ENCODE data around the genes HBA1, STUB1 and MSLN.

DNA sequence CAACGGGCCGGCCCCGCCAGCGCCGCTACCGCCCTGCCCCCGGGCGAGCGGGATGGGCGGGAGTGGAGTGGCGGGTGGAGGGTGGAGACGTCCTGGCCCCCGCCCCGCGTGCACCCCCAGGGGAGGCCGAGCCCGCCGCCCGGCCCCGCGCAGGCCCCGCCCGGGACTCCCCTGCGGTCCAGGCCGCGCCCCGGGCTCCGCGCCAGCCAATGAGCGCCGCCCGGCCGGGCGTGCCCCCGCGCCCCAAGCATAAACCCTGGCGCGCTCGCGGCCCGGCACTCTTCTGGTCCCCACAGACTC is at the start of gene HBA1:
Gene HBA1 (plus strand): TSS at position 278 of the 300 bp plus-strand sequence.
- PRO-cap, result no peak

GRCh38 chr16:260980-261764 is 14.6 kb downstream of the RGS11 start:
- PRO-cap, result no peak

DNA sequence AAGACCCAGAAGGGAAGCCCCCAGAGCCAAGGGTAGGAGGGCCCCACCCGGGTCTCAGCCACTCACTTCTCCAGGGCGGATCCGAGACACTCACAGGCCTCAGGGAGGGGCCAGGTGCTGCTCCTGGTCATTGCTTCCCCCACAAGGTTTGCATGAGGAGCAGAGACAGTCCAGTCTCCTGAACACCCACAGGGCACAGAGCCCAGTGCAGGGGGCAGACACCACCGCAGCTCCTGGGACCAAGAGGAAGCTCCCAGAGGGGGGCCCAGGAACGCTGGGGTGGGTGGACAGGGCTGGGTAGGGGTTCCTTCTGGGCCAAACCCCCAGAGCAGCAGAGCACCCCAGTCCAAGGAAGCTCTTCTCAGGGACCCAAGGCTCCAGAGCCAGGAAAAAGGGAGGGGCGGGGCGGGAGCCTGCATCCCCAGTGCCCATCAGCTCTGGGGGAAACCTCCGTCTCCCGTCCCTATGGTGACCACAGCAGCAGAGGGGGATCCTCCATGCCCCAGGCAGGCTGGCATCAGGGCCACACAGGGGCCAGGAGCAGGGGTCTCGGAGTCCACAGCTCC is 746 bp upstream of the MRPL28 start:
- PRO-cap, result no peak

- PRO-cap, result no peak
Observed at GRCh38 chr16:405419-406220, 3.9 kb downstream of the DECR2 start.

DNA sequence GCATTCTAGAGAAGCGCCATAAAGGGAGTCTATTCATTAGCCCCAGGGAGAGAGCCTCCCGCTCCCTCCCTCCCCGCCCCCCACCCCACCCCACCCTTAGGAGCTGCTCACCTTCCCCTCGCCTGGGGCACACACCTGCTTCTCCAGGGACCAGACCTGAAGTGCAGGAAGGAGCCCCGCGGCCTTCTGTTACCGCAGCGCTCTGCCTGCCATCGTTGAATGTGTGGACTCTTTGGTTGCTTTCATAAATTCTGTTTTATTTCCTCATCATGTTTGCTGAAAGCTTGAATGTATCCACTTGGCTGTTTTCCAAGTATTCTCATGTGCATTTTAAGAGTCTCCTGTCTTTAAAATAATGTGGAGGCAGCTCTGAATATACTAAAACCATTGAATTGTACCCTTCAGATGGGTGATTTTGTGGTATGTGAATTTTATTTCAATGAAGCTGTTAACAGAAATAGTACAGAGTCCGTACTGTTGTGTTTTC is 25.4 kb downstream of the RAB11FIP3 start:
- PRO-cap, result no peak

DNA sequence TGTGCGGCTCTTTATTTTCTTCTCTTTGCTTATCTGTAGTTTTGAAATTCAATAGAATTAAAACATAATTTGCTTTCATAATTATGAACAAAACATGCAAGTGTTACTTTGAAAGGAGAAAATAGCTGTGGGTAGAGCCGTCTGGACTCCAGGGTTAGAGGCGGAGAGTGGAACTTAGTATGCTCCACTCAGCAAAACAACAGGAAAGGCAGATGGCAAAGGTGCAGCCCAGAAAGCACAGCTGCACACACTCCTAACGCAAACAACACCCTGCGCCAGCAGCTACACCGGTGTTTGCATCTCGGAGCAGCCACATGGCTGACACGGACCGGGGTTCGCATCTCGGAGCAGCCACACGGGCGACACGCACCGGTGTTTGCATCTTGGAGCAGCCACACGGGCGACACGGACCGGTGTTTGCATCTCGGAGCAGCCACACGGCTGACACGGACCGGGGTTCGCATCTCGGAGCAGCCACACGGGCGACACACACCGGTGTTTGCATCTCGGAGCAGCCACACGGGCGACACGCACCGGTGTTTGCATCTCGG is 12.3 kb upstream of the CAPN15 start:
- PRO-cap, result no peak

- PRO-cap, result no peak
Observed at GRCh38 chr16:522693-523026, 4.9 kb upstream of the CAPN15 start.

- PRO-cap, result no peak
Observed at GRCh38 chr16:593474-594091, 3.7 kb downstream of the RAB40C start.

- PRO-cap, result no peak
Observed at GRCh38 chr16:630160-630881, 464 bp upstream of the WFIKKN1 start.

DNA sequence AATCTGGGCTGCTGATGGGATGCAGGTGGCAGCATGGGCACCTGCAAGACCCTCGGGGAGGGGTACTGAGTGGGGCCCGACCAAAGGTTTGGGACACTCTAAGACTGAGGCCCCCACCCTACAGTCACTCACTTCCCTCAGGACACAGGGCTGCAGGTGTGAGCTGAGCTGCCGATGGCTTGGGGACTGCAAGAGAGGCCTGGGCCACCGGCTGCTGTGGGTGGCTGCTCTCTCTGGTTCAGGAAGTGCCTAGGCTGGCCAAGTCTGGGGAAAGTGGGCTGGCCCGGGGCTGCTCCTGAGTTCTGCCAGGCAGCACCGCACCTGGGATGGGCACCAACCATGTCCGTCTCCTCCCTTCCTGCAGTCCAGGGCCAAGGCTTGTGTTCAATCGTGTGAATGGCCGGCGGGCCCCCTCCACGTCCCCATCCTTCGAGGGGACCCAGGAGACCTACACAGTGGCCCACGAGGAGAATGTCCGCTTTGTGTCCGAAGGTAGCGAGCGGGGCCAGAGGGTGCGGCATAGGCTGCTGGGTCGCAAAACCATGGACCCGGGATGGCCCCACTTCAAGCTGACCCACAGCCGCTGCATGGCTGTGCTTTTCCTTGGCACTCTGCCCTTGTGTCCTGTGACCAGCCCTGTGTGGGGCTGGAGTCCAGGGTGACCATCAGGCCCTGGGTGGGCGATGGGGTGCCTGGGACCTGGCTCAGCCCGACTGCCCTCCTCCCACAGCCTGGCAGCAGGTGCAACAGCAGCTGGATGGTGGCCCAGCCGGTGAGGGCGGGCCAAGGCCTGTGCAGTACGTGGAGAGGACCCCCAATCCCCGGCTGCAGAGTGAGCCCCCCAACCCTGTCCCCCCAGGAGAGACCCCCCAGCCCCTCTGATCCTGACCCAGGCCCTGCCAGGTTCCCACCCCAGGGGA is 1.9 kb upstream of the WDR90 start:
- PRO-cap, result no peak

DNA sequence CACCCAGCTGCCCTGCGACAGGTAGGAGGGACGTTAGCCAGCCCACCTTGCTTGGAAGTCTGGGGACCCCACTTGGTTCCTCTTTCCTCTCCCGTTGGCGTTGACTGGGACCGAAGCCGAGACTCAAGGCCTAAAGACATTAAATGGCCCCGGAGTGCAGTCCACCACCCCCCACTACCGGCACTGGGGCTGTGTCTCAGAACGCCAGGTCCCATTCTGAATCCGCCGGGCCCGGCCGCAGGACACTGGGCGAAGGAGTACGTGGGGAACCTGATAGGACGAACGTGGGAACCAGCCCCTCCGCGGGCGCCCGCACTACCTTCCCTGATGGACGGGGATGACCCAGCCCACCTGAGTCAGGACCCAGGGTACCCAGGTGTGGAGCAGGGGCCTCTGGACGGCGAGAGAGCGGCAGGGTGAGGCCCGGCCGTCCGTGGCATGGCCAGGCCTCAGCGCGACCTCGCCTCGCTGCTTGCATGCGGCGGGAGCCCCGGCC is 513 bp upstream of the WDR90 start:
- PRO-cap, result no peak

DNA sequence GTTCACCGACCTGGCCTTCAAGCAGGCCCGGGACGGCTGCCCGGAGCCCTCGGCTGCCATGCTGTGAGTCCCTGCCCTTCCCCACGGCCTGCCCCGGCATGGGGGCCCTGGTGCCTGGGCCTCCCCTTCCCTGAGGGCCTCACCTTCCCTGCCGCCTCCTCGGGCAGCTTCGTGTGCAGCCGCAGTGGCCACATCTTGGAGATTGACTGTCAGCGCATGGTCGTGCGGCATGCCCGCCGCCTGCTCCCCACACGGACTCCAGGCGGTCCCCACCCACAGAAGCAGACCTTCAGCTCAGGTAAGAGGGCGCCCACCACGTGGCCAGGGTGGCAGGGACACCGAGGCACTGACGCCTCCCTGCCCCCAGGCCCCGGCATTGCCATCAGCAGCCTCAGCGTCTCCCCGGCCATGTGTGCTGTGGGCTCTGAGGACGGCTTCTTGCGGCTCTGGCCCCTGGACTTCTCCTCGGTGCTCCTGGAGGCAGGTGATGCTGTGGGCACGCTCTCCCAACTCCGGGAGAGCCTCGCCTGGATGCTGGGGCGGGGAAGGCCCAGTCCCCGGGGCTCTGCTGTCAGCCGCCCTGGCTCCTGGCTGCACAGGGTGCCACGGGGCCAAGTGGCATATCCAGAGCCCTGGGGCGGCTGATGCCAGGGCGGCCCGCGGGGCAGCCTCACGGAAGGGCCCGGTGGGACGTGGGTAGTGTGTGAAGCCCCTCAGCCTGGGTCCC is 6.4 kb downstream of the WDR90 start:
- PRO-cap, result no peak

DNA sequence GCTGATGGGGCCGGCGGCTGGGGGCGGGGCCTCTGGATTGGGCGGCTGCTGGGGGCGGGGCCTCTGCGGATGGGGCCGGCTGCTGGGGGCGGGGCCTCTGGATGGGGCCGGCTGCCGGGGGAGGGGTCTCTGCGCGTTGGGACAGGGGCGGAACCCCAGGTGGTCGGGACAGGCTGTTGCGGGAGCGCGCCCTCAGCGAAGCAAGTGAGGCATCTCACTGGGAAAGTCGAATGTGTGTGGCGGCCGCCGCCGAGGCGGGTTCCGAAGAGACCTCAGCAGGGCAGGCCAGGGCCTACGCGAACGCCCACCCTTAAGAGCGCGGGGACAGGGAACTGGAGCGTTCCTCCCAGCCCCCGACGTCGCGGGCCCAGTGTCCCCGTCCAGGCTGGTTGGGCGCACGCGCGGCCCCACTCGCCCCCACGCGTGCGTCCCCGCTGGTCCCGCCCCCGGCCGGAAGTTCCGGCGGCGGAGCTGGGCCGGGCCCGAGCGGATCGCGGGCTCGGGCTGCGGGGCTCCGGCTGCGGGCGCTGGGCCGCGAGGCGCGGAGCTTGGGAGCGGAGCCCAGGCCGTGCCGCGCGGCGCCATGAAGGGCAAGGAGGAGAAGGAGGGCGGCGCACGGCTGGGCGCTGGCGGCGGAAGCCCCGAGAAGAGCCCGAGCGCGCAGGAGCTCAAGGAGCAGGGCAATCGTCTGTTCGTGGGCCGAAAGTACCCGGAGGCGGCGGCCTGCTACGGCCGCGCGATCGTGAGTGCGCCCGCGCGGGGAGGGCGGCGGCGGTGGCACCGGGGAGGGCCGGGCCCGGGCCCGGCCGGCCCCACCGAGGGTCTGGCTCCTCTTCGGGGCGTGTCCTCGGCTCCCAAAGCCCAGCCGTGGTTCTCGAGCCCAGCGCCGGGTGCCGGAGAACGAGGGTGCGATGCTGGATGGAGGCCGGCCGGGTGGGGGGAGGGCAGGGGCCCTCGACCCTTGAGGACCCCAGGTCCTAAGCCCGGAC is at the start of gene STUB1:
Gene STUB1 (plus strand): TSS at position 468 of the 989 bp plus-strand sequence.
- PRO-cap, result unidirectional peak, plus-strand start at position 455 of the sequence; unidirectional peak, plus-strand start at position 489 of the sequence

GRCh38 chr16:721239-722084 is 516 bp downstream of the ANTKMT start:
- PRO-cap, result no peak

DNA sequence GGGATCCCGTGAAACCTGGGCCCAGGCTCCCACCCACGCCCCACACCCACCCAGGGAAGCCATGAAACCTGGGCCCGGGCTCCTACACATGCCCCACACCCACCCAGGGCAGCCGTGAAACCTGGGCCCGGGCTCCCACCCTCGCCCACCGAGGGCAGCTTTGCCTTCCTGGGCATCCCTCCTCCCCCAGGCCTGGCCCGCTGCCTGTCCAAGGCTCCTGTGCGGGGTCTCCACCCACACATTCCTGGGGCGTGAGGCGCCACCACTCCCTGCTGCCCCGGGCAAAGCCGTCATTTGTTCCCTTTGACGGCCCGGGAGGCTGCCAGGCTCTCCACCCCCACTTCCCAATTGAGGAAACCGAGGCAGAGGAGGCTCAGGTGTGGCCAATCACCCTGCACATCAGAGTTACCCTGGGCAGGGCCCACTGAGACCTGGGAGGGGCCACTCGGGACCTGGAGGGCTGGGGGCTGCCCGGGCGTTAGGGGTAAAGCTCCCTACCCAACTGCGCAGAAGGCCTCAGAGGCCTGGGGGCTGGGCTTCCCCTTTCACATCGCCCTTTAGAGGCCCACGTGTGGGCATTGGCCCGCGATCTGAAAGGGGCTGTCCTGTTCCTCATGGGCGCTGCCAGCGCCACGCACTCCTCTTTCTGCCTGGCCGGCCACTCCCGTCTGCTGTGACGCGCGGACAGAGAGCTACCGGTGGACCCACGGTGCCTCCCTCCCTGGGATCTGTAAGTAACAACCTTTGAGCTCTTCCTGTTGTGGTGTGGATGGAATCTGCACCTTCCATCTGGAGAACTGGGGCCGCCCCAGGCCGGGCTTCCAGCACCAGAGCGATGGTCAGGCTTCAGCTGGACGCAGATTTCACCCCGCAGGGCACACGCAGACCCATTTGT is at the start of gene MSLN:
Gene MSLN (plus strand): TSS at position 290 of the 895 bp plus-strand sequence.
- PRO-cap, result no peak

DNA sequence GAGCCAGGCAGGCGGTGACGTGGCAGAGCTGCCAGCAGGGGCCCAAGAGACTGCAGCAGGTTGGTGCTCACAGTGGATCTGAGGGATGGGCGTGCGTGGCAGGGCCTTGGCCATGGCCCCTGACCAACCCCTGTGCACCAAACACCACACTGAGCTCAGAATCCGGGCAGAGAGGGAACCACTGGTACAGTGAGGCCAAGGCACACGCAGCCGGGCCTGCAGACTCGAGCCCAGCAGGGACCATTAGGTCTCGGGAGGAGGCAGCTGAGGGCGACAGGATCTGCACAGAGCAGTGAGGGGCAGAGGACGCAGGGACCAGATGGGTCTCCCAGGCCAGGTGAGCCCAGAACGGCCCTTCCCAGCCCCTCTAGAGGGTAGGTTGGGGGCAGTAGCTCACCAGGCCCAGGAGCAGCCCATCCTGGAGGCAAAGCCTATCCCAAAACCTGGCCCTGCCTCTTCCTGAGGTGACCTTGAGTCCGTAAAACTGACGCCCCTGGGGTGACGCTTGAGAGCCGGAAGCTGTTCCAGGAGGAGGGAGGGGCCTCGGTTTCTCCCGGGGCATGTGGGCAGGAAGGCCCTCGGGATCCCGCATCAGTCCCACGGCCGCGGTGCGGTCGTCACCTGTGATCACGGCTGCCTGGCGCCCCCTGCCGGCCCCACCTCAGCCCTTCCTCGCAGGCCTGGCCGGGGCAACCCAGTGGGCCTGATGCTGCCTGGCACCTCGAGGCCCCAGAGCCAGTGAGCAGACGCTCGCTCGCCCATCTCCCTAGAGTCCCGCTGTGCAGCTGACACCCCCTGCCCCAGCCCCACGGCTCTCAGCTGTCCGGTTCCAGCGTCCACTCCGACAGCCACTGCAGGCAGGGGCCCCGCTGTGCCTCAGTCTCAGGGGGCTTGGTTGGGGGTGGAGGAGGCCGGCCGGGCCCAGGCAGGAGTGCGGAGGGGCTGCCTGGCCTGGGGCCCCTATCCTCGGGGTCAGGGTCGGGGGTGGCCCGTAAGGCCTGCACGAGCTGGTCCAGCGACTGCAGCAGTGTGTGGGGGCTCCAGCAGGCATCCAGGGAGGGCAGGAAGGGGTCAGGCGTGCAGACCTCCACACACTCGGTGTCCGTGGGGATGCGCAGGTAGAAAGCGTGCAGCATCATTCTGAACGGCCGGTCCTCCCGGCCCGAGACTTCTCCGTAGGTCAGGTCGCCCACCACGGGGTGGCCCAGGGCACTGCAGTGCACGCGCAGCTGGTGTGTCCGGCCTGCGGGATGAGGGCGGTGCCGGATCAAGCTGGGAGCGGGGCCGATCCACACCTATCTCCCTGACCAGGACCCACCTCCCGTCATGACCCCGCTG is 2.6 kb downstream of the RPUSD1 start:
- PRO-cap, result no peak

GRCh38 chr16:842148-842622 is 41.7 kb upstream of the GNG13 start:
- PRO-cap, result no peak

DNA sequence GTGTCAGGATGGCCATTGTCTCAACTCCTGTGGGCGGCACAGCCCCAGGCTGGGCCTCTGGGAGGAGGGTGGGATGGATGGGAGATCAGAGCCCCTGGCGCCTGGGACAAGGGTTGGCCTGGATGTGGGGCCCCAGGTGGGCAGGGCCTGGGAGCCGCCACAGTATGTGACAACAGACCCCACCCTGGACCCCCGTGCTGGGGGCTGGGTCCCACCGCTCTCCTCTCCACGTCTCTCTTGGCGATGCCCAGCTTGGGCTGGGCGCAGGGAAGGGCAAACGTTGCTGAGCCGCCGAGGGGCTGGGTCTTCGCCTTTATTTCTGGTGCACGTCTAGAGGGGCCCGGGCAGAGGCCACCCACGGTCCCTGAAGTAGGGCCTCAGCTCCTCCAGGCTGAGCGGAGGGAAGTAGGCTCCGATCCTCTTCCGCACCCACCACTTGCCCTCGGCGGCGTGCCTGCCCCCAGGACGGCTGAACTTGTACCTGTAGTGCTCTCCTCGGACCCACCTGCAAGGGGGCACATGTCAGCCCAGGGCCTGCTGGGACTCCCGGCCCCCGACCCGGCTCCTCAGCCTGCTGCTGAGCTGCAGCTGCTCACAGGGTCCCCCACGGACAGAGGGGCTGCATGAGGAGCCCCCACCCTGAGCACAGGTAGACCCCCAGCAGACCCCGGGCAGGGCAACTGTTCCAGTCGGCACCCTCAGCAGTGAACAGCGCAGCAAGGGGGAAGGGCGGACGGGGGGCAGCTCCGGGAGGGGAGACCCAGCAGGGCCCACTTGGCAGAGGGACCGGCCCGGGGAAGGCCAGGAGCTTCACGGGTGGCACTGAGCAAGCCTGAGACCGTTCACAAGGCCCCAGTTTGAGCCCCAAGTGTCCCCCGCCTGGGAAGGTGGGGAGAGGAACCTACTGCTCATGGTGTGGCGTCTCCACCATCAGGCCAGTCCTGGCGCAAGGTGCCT is 53.9 kb upstream of the GNG13 start:
- PRO-cap, result no peak

- PRO-cap, result no peak
Observed at GRCh38 chr16:872956-873405, 72.4 kb upstream of the GNG13 start.

GRCh38 chr16:1048477-1048905 is 24.1 kb upstream of the SSTR5 start:
- PRO-cap, result no peak